Bronchus (tissue), 1 donor: ENCODE measurements around the genes EPB42, CKMT1A, SERF2, TERB2 and SQOR.

- PRO-cap: no peak
These were observed at the start of gene EPB42 for GRCh38 chr15:43220686-43221299. Gene EPB42, minus strand, starts transcription at chr15:43221018.

GRCh38 chr15:43293206-43293843 lies 8.7 kb downstream of the TGM7 start:
- PRO-cap: no peak

- PRO-cap: no peak
These were observed 1.3 kb downstream of the LCMT2 start for GRCh38 chr15:43329029-43329467.

- PRO-cap: no peak
These were observed 35.5 kb downstream of the TUBGCP4 start for GRCh38 chr15:43406129-43407033.

- PRO-cap: no peak
These were observed at the start of gene CKMT1A for GRCh38 chr15:43693708-43693916. Gene CKMT1A, plus strand, starts transcription at chr15:43693859.

- PRO-cap: no peak
These were observed 4.9 kb downstream of the ELL3 start for GRCh38 chr15:43771806-43772391.

DNA sequence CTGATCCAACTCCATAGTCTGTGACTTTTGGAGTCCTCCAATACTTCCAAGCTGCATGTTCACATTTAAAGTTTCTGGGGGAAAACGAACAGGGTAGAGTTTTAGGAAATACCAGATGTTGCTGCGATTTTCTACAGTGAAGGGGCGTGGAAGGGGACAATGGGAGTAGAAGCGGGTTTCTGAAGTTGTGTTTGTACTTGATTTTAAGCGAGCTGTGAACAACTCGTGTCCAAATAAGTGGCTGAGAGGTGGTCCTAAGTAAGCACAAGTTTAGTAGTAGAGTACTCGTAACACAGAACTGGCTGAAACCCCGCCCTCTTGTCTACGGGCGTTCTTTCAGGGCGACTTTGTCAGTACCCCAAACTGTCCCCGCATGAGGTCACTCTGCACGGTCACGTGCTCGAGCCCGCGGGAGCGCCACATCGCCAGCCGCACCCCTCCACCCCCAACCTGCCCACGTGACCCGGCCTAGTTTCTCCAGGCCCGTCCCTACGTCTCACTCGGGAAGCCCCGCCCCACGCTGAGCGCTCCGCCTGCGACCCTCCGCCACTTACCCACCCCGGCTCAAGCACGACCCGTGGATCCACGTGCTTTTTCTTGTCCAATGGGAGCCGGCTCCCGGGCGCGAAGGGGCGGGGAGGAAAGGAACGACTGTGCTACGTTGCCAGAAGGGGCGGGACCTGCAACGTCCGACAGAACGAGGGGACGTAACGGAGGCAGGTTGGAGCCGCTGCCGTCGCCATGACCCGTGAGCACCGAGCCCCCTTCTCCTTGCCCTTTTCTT lies at the start of gene SERF2:
Gene SERF2, plus strand, starts transcription at position 685 of the 784 bp plus-strand sequence.
- PRO-cap: bidirectional peak, plus-strand start at position 695 of the sequence, minus-strand start at position 375 of the sequence

- PRO-cap: no peak
These were observed 2.7 kb downstream of the SERF2 start for GRCh38 chr15:43794342-43795735.

DNA sequence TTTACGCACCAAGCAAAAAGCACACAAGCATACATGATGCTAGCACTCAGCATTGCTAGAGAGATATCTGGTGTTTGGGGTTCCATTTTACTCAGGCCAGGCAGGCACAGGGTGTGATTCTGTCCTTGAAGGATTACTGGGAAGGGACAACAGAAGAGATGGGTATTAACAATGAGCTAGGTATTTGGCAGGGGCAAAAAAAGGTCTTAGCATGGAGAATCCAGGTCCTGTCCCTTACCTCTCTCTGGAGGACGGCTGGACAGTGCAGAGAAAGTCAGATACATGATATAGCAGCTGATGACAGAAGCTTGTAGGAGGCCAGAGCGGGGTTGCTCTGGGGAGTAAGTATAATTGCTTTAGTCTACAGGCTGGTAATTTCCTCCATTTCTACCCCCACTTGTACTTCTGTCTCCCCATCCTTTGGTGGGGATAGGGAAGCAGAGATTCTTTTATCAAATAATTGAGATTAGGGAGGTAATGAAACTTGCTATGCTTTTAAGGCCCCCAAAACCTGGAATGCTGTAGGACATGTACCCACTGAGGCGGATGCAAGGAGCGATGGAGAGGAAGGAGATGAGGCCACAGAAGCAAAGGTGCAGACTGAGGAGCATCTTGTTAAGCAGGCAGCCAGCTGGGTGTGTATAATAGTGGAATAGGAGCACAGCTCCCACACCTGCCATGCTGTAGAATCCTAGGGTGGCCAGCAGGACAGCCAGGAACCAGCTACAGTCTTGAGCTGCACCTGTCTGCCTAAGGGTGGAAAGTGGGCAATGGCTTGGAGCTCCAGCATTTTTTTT lies 3.2 kb downstream of the SERINC4 start:
- PRO-cap: no peak

DNA sequence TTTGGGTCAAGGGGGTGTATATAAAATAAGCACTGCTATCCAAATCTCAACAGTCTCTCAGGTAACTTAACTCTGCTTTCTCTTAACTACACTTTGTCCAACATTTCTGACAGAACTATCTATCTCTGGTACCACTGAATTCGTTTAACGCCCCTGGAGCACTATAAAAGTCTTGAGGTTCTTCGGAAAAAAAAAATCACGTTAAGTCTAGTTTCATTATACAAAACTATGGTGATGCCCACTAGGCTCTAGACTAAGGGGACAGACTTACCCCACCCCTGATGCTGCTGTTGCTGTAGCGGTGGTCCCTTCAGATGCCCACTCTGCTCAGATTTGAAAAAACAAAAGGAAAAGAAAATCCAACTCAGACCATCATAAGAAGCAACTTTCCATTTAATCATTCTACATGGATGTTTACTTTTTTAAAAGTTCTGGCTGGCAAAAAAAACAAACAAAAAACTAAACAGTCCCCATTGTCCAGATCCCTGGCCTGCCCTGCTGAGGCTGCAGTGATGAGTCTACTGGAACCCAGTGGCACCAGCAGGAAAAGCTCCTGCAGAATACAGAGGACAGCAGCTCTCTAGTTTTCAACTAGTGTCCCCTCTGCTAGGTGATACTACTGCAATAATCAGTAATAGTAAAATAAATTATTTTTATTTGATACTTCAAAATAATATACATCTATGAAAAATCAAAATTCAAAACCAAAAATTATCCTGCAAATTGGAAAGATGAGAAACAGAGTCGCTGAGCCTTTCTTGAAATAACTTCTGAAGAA lies 46.3 kb downstream of the WDR76 start:
- PRO-cap: no peak

GRCh38 chr15:43893749-43894427 lies 67.1 kb downstream of the WDR76 start:
- PRO-cap: no peak

GRCh38 chr15:43977104-43977303 lies 150.2 kb downstream of the WDR76 start:
- PRO-cap: no peak

DNA sequence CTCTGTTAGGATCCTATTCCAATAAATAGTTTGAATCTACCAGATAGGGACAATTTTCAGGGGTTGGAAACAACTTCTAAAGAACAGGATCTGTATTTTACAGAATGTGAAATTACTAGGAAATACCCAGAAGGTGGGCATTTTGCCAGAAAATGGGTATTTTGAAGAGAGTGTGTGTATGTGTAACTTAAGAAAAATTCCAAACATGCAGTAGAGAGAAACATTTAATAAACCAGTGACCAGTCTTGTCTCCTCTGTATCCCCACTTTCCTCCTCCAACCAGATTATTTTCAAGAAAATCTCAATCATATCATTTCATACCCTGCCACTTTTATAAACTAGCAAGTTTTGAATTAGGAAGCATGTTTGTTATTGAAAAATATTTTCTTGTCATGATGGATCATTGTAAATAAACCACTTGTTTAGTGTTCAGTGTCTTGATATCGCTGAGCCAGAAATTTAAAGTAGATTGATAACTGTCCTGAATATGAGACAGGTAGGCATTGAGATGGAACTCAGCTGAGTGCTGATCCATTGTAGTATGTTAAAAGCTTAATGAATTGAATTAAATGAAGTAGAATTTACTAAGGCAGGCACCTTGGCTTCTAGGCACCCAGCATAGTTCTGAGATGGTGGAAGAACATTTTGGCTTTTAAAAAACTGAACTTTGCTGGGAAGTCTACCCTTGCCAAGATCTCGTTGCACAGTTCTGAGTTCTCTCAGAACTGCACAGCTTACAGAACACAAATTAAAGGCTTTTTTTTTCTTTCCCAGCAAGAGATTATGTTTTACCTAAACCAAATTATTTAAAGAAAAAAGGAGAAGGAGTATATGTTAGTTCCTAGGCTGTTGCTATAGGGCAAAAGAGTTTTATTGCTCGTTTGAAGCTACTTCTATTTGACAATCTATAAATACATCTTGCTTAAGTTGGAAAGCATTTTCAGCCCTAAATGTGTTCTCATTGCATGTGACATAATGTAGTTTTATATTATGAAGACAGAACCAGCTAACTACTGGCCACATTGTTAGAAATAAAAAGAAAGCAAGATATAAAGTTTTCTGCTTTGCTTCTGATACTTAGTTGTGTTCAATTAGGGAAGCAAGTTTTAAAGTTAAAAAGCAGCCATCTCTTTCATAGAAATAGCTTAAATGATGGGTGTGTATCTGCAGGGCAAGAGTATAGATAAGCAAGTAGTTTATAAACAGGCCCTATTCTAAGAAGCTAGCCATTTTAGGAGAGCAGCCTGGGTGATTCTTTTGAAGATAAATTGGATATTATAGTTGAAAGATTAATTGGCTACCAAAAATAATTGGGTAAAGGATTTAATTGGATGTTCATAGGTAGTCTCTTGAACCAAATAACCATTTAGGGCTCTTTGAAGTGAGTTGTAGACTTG lies 5.1 kb downstream of the EIF3J start:
- PRO-cap: no peak

- PRO-cap: no peak
These were observed 2.1 kb downstream of the B2M start for GRCh38 chr15:44713298-44713980.

DNA sequence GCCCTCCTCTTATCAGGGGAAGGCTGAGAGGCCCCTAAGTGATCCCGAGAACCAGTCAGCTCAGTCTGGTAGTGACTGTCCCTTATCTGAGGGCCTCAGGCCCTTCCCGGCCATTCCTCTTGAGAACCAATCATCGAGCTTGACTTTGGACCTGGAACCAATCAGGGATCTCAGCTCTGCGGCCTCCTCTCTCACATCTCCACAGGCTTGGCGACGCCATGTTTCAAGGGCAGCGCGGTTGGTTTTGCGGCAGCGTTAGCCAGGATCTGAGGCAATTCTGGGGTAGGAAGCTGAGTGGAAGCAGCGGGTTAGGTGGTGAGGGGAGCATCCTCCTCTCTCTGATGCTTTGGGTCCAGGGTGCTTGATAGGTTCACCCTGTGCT lies at the start of gene TERB2:
Gene TERB2, plus strand, starts transcription at position 187 of the 382 bp plus-strand sequence.
- PRO-cap: no peak

DNA sequence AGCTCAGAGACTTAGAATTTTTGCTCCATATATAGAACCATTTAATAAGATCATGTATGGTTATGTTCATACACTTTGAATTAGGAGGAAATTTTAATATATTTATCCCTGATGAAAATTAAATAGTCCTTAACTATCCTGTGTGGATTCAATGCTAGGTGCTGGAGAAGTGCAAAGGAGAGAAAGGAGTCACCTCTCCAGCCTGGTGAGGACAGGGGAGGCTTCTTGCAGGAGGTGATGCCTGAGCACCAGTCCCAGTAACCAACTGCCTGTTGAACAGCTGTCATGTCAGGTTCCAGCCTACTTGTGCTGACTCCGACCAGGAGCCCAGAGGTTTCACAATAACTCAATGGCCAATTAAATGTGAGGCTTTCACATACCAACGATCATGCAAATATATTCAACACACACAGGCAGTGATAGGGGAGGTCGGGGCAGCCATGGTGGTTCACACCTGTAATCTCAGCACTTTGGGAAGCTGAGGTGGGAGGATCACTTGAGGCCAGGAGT lies 7.7 kb downstream of the SORD start:
- PRO-cap: no peak

DNA sequence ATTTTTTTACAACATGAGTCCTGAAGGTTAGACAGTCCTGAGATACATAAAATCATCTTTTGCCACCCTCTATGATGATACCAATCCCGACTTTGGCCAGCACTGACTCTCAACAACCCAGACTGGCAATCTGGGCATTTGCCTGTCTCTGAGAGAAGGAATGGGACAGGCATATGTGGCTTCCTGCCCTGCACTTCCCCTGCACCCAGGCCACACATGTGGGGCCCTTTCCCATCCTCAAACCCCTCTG lies 17.3 kb downstream of the DUOX2 start:
- PRO-cap: no peak

- PRO-cap: no peak
These were observed 62.5 kb downstream of the SLC28A2 start for GRCh38 chr15:45314435-45314943.

DNA sequence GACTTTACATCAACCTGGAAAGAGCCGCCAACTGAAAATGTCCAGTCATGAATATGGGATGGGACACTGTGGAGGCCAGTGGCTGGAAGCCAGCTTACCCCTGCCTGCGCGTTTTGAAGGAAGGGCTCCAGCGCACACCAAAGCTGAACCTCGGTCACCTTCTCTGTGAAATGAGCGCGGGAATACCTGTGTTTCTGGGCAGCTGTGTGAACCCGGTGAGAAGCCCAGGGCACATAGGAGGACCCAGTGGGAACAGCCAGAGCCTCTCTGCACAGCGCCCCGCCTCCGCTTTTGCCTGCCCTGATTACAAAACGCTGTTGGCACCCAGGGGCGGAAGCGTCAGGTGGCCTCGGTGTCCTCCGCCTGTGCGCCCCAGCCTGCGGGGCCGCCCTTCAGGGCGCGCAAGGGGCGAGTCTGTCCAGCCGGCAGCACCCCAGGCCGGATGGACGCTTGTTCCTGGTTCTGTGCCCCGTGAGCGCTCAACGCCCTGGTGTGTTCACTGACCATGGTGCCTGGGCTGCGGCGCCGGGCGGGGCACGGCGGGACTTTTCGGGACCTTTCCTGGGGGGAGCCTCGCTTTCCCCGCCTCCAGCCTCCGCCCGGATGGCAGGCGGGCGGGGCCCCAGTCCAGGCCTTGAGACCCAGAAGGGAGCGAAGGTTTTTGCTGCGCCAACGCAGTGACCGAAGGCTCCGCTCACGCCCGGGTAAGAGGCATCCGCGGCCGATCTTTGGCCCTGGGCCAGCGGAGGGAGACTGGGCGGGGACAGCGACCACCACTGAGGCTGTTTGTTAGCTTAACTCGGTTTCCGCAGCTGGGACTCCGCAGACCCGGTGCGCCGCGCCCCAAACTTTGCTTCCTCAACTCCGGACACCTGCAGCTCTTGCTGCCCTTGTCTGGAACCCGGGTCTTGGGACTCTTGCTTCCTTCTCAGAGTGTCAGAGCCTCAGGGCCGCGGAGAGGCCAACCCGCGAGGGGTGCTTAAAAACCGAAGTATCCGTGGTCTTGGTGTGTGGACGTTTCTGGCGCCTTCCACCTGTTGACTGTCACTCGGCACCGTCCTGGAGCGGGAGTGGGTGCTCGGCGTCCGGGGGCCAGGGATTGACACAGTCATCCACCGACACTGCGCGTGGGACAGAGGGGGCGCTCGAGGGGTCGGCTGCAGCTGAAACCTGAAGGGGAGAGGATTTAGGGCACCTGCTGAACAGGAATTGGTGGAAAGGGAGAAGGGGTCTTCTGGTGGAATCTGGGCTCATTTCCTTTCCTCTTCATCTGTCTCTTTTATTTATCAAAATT lies at the start of gene SQOR:
Gene SQOR, plus strand, starts transcription at position 625 of the 1,294 bp plus-strand sequence.
- PRO-cap: bidirectional peak, plus-strand start at position 644 of the sequence, minus-strand start at position 489 of the sequence; bidirectional peak, plus-strand start at position 947 of the sequence, minus-strand start at position 892 of the sequence; bidirectional peak, plus-strand start at position 1,132 of the sequence, minus-strand start at position 1,072 of the sequence

DNA sequence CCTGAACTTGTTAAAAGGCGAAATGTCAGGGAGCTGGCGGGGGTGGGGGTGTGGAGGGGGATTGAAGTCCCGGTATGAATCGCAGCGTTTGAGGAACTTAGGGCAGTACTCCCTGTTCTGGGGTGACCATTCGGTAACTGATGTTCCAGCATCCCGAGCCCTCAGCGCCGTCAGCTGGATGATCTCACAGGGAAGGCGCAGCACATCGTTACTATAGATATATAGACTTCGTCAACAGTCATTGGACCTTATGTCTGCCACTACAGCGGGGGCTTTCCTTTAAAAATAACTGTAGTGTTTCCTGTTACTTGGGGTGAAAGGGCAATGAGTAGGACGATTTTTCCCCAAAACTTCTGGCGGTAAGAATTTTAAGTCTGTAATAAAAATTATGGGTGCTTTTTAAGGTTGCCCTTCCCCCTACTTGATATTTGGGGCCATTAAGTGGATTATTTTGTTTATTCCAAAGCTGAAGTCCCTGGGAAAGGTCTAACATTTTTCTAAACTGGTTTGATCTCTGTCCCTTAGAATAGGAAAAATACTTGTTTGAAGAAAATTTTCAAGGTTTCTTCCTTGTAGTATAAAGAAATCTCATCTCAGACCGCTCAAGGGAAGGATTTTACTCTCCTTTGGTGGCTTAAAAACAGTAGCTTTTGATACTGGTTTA lies 1.9 kb downstream of the SEMA6D start:
- PRO-cap: no peak